ENCODE results near the gene ZDHHC13.

DNA sequence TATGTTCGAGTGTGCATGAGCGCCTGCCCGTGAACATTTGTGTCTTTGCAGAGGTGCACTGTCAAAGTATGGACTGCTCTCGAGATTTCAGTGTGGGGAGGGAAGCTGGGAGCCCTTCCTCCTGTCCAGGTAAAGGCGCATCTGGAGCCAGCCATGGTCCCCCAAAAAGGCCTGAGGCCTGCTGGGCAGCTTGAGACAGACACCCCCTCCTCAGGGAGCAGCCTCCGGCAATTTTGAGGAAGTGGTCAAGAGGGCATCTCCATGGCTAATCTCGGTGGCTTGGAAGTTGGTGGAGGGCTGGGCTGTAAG is 2.3 kb downstream of the KCNC1 start:
- PRO-cap: no peak

- PRO-cap: no peak
Observed at GRCh38 chr11:17762098-17762344, 27.4 kb downstream of the KCNC1 start.

DNA sequence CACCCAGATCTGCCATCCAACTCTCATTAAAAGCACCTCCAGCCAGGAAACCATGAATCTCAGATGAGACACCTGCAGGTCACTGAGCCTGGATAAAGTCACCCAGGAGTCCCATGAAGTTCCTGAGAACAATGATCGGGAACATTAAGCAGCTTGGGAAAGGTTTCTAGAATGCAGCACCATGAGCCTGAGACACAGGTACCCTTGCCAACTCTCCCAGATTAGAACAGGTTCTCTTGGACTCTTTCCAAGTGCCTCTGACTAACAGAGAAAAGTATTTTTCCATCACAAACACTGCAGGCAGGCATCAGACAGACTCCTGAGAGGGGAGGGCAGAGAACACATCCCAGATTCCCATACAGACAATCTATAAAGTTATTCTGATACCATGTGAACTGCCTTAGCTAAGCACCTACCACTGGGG is 27.4 kb downstream of the SERGEF start:
- PRO-cap: no peak

GRCh38 chr11:18115484-18115824 is 9.6 kb upstream of the SAAL1 start:
- PRO-cap: no peak

GRCh38 chr11:18208783-18209319 is 27.8 kb downstream of the SAA4 start:
- PRO-cap: no peak

- PRO-cap: no peak
Observed at GRCh38 chr11:18332865-18333352, 10.5 kb downstream of the GTF2H1 start.

DNA sequence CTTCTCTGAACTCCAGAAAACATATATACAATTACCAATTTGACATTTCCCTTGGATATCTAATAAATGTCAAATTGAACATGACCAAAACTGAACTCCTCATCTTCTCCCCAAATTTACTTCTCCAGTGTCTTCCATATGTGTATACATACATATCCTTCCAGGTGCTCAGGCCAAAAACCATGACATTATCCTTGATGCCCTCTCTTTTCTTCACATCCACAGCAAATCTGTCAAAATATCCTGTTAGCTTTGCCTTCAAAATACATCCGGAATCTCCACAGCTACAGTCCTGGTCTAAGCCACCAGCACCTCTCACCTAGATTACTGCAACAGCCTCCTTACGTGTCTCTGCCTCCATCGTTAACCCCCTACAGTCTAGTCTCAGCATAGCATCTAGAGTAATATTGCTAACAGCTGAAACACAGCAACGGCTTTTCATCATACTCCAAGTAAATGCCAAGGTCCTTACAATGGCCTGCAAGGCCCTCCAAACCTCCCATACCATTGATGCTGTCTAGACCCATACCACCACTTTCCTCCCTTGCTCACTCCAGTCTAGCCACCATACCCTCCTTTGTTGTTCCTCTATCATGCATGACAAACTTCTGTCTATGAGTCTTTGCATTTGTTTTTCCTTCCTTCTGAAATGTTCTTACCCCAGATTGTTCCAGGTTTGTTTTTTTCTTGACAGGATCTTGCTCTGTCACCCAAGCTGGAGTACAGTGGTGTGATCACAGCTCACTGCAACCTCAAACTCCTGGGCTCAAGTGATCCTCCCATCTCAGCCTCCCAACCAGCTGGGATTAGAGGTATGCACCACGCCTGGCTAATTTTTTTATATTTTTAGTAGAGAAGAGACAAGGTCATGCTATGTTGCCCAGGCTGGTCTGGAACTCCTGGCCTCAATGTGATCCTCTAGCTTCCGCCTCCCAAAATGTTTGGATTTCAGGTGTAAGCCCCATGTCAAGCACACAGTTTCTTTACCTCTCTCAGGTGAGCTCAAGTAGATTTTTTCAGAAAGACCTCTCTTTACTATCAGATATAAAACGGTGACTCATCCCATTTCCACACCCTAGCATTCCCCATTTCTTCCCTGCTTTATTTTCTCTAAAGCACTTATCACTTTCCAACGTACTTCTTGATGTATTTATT is 4.1 kb downstream of the TSG101 start:
- PRO-cap: no peak

DNA sequence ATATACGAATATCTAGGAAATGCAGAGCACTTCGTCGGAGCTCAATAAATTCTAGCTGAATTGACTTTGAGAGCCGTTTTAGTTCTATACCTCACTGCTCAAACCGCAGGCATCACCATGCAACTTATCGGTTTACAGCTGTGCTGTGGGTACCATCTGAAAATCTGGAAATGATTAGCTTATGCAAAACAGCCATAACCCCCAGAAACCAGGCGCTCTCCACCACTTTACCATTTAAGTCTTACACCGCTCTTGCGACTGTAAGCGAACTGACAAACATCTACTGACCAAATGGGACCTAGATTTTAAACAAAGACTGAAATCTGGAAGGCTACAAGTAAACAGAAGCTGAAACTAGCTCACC is 925 bp downstream of the SPTY2D1 start:
- PRO-cap: no peak

GRCh38 chr11:18699563-18700428 is 1.2 kb downstream of the TMEM86A start:
- PRO-cap: bidirectional peak, plus-strand start at chr11:18700225, minus-strand start at chr11:18700032

DNA sequence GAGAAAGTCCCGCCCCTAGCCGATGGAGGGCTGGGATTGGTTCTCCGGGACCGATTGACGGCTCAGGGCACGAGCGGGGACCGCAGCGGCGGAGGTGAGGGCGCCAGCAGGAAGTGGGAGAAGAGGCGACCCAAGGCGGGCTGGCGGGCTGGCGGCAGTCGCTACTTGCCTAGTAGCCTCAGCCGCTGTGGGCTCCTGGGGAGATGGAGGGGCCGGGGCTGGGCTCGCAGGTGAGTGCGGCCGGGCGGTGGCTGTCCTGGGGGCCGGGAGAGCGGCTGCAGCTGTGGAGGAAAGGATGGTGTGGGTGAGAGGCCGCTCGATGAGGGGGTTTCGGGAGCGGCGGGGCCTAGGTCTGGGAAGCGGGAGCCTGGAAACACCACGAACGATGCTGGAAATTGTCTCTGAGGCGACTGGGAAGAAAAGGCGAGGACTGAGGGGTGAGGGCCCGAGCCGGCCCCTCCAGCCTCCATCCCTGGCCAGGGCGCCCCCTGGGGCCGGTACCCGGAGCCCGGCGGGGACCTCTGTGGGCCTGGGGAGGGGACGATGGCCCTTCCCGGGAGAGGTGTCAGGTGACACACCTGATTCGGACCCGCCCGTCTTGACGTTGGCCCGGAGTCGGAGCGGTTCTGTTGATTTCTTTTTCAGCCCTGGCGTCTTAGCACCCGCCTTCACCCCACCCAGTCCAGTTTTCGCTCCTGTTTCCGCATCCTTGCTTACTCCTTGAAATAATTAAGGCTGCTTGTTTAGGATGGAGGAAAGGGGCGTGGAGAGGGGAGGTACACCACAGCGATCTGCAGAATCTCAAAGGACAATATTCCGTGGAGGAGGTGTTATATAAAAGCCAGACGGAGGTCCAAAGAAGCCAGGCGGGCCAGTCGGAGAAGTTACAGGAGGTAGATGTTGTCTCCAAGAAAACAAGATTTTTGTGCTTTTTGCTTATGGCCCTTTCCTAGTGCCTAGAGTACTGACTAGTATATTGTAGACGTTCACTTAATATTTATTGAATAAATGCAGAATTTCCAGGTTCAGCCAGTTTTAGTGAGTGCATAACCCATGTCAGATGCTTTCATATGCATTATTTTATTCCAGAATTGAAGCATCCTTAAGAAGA is at the start of gene ZDHHC13:
Gene ZDHHC13 (plus strand): TSS at position 122 of the 1,111 bp plus-strand sequence.
- PRO-cap: unidirectional peak, plus-strand start at position 133 of the sequence

- PRO-cap: no peak
Observed at GRCh38 chr11:19184929-19185520, 16.8 kb downstream of the CSRP3 start.

DNA sequence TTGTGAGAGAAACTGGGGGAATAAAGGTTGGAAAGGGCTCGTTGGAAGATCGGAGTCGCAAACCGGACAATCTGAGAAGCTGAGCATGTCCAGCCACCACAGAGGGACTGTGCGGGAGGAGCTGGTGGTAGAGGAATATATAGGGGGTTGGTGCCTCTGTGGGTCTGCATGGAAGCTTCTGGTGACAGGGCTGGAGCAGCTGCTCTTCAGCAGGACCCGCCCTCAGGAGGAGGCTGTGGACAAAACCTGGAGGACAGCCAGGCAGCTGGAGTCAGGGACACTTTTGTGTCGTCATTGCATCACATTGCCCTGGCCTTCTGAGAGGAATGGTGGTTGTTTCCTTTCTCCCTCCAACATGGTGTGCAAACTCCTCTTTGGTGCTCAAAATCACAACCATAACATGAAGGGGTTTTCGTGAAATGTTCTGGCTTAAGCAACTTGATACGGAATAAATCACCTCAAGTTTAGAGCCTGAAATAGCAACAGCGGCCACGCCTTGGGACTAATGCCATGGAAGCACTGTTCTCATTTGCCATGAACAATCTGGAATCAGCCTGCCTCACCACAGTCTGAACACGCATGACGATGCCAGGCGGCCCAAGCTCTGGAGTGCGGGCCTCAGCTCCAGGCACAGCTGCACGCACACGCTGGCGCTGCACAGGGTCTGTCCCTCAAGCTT is 17.1 kb upstream of the CSRP3 start:
- PRO-cap: no peak

GRCh38 chr11:19368826-19369580 is 128.3 kb upstream of the E2F8 start:
- PRO-cap: no peak

GRCh38 chr11:19394363-19394970 is 153.7 kb upstream of the E2F8 start:
- PRO-cap: no peak

- PRO-cap: no peak
Observed at GRCh38 chr11:19422326-19422862, 181.6 kb upstream of the E2F8 start.

GRCh38 chr11:19432148-19433249 is 191.8 kb upstream of the E2F8 start:
- PRO-cap: unidirectional peak, plus-strand start at chr11:19432841

DNA sequence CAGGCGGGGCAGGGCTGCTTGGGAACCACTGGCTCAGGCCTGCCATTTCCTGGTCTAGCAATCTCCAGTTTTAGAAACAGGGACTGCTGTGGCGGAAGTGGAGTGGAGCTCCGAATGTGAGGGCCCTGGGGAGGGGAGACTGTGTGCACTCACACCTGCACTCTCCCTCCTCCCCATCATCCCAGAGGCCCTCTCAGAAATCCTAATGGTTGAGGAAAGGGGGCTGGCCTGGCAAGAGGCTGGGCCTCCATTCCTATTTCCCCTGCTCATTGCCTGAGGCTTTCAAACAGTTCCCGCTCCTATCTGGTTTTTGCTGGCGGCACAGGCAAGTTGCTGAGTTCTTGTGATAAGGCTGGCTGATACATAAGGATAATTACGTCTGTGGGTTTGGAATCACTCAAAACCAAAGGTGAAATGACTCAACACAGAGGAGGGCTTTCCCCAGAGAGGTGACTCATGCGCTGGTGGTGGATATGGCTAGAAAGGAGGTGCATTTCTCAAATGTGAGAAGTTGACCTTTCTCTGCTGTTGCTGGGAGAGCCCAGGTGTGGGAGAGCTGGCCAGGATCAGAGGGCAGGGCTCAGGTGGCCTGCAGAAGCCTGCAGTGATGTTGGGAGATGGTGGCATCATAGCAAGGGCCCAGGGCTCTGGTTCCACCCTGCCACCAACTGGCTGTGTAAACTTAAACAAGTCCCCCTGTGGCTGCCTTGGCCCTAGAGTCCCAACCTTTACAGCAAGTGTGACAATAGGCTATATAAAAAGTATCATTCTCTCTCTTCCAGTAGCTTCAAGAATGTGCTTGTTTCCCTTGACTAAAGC is 201.5 kb upstream of the E2F8 start:
- PRO-cap: no peak

DNA sequence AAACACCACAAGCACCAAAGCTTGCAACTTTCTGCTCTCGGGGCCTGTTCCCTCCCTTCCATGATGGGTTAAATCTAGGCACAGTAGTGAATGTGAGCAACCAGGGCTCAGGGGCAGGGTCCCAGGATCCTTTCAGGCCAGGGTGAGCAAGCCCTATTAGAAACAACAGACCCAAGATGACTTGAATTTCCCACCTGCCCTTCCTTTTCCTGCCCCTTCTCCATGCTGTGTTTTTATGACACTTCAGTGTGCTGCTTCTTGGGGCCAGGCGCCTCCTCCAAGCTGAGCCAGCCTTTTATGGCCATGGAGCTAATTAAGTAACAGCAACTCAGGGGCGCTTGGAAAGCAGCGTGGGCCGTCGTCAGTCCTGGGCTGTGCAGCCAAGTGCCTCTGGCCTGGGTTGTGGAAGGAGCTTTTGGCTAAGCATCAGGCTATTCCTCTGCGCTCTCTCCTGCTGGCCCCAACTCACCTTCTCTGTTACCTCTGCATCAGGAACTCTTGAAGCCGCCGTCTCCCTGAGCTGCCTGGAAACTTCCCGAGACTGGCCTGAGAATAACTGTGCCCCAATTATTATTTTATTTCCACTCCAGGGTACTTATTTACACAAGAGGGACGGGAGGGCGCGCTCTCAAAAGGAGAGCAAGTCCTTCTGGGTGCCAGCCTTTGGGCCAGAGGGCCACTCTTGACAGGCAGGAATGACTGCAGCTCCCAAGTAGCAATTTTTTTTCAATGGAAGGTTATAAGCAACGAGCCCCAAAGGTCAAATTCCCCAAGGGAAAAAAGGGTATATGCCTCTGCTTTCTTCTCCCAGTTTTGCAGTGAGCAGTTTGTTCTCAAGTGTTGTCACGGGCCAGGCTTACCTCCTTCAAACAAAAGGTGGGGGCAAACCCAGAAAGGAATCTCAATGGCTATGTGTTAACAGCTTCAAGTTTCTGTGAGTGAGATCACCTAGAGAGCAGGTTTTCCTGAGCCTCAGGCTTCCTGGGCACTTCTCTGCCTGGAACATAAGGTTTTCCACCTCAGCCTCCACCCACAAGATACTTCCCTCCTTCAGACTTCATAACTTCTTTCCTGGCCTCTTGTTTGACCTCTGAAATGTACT is 38.6 kb upstream of the NAV2 start:
- PRO-cap: no peak

DNA sequence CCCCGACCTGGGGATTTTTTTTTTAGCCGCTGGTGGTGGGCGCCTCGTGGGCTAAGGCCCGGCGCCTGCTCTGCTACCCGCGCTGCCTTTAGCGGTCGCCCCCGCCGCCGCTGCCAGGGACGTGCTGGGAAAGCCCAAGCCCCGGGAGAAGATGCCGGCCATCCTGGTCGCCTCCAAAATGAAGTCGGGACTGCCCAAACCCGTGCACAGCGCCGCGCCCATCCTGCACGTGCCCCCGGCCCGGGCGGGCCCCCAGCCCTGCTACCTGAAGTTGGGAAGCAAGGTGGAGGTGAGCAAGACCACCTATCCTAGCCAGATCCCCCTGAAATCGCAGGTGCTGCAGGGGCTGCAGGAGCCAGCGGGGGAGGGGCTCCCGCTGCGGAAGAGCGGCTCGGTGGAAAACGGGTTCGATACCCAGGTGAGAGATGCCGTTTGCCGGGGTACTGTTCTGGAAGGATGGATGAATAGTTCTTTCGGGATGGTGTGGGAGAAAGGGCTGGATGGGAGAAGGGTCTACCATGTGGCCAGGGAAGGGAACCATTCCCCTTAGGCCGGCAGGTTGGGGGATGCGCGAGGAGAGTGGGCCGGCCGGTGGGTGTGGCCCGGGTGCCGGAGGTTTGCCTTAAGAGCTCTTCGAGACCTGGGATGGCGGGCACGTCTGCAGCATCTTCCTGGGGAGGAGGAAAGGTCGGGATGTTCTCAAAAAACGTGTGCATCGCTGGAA is 1.1 kb downstream of the NAV2 start:
- PRO-cap: no peak

GRCh38 chr11:19789652-19790458 is 77.2 kb downstream of the NAV2 start:
- PRO-cap: no peak

Measured in paraaortic lymph node (tissue), 1 donor.